Peritoneum (tissue), 1 donor: ENCODE measurements around the genes SEMA3A, ABCB4 and STEAP1.

- PRO-cap, result no peak
Observed at GRCh38 chr7:84194406-84195486, at the start of gene SEMA3A. SEMA3A (minus strand) TSS chr7:84194789.

- PRO-cap, result no peak
Observed at GRCh38 chr7:86978524-86979232, 80.8 kb downstream of the ELAPOR2 start.

- PRO-cap, result no peak
Observed at GRCh38 chr7:87058456-87059466, 693 bp downstream of the ELAPOR2 start.

GRCh38 chr7:87188788-87189538 lies 30.6 kb downstream of the TMEM243 start:
- PRO-cap, result no peak

DNA sequence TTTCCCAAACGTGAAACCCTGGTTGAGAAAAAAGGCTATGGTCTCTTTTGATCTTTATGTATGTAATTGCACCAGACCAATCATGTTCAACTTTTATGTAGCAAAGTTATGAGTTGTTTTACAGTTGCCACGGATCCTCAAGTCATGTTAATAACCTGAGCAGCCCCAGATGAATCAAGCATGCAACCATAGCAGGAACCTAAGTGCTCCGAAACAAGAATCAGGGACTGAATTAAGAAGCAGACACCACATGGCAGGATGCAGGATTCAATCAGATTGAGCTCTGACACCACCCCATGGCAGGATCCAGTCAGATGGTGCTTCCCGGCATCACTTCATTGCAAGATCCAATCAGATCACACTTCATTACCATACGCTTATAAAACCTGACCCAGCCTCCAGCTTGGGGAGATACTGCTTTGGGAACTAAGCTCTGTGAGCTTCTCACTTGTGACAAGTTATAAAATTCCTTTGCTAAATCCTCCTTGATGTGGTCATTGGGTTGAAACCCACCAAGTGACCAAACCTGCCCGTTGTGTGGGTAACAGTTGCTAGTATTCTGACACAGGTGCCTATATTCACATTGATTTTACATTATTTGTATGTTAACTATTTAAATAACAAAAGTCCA lies 55.3 kb downstream of the ABCB4 start:
- PRO-cap, result no peak

DNA sequence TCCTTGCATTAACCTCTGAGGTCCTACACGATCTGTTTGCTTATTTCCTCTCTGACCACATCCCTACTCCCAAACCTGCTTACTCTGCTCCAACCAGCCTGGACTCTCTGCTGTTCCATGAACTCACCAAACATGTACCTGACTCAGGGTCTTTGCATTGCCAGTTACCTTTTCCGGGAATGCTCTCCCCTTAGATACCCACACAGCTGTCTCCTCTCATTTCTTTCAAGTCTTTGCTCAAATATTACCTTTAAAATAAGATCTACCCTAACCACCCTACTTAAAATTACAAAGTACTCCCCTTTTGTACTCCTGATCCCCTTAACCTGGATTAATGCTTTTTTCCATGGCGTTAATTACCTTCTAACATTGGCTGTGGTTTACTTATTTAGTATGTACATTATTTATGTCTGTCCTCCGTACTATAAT lies 2.2 kb downstream of the ABCB4 start:
- PRO-cap, result no peak

DNA sequence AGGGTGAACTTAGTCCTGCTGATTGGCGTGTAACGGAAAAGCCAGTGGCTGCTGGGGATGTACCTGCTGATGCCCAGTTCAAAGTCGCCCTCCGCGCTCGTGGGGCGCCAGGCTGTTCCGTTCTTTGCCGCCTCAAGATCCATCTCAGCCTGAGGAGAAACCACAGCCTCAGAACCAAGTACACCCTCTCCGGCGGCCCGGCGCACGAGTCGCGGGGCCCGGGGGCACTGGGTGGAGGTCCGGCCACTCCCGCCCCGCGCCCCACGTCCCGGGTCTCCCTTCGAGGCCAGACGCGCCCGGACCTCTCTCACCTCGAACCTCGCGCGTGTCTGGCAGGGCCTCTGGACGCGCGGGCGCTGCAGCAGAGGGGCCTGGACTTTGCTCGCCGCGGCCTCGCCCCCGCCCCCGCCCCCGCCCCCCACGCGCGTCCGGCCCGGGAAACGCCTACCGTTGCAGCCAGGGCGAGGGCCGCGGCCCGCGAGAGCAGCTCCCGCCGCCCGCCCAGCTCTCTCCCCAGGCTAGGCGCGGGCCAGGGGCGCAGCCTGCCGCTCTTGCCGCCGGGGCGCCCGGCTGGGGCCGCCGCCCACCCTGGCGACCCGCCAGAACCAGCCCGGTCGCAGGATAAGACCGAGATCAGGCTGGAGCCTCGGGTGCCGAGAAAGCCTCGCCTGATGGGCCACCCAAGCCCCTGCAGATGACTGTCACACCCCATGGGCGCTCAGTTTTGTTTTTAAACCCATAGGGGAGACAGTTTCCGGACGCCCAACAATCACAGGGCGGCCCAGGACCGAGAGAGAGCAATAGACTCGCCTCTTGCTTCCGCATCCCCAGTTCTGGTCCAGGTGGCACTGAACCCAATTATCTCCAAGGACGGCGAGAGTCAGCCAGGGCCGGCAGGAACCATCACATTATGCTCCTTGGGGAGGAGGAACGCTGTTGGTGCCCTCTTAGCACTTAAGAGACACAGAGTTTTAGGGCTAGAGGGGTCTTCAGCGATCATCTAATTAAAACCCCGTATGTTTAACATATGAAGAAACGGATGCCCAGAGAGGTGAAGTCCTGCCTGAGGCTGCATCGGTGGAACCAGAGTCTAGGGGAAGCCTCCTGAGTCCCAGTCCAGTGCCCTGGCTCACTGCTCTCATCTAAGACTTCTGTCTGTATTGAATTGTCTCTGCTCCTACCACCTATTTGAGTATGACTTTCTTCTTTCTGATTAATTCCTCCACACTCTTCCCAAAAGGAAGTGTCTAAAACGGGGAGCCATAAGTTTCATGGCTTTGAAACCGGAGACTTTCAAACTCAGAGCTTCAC lies at the start of gene ABCB4:
Gene ABCB4 (minus strand): TSS at position 358 of the 1,311 bp plus-strand sequence.
- PRO-cap, result unidirectional peak, minus-strand start at position 331 of the sequence

DNA sequence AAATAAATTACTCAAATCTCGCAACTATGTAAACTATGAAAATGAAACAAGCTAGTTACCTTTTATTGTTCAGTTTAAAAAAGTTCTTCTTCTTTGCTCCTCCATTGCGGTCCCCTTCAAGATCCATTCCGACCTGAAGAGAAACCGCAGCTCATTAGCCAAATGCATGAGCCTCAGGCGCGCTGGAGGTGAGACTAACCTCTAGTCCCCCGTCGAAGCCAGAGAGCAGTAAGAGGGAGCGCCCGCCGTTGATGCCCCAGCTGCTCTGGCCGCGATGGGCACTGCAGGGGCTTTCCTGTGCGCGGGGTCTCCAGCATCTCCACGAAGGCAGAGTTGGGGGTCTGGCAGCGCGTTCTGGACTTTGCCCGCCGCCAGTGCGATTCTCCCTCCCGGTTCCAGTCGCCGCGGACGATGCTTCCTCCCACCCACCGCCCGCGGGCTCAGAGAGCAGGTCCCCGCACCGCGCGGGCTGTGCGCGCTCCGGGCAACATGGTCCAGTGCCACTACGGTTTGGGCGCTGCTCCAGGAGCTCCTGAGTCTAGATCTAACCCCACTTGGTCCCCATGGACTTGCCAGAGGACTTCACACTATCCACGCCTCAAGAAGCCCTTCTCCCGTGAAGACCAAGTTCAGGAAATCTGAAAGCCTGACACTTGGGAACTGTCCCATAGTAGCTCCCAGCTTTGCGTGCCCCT lies 479 bp downstream of the ABCB1 start:
- PRO-cap, result no peak

DNA sequence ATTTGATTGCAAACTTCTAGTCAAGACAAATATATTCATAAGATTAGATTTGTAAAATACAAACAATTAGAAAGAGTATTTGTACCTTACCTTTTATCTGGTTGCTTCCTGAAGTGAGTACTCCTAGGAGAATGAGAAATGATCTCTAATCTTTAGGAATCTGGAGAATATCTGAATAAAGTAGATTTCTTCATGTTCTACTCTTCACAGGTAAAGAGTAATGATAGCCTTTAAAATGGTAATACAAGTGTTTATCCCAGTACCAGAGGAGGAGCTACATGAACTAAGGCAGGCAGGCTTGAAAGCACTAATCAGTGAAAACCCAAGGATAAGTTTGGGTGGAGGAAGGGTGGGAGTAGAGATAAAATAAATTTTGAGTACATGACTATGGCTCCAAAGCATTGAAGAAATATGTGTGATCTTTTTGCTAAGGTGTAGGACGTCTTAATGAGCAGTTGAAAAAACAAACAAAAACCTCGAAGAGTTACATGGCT lies 84.9 kb downstream of the RUNDC3B start:
- PRO-cap, result no peak

DNA sequence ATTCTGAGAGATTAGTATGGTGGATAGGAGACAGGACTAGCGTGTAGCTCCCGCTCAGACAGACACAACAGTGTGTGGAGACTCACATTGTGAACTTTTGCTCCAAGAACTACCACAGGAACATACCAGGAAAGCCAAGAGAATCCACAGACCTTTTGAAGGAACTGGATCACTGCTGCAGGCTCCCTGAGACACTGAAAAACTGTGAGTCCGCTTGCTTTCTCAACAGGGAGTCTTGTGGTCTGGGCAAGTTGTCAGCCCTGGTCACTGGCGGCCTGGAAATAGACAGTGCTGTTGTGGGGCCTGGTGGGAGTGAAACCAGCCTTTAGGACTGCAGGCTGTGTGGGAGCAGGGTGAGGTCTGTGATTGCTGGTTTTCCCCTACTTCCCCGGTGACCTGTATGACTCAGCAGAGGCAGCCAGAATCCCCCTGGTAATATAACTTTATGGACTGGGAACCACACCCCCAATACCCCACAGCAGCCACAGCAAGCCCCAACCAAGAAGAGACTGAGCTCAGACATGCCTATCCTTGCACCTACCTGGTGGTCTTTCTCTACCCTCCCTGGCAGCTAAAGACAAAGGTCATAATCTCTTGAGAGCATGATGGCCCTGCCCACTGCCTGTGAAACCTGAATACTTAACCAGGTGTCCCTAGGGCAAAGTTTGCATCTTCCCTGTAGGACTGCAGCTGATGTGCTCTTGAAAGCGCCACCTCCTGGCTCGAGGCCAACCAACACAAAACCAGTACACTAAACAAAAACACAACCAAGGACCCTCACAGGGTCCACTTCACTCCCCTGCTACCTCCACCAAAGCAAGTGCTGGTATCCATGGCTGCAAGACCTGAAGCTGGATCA lies 7.4 kb upstream of the ADAM22 start:
- PRO-cap, result no peak

DNA sequence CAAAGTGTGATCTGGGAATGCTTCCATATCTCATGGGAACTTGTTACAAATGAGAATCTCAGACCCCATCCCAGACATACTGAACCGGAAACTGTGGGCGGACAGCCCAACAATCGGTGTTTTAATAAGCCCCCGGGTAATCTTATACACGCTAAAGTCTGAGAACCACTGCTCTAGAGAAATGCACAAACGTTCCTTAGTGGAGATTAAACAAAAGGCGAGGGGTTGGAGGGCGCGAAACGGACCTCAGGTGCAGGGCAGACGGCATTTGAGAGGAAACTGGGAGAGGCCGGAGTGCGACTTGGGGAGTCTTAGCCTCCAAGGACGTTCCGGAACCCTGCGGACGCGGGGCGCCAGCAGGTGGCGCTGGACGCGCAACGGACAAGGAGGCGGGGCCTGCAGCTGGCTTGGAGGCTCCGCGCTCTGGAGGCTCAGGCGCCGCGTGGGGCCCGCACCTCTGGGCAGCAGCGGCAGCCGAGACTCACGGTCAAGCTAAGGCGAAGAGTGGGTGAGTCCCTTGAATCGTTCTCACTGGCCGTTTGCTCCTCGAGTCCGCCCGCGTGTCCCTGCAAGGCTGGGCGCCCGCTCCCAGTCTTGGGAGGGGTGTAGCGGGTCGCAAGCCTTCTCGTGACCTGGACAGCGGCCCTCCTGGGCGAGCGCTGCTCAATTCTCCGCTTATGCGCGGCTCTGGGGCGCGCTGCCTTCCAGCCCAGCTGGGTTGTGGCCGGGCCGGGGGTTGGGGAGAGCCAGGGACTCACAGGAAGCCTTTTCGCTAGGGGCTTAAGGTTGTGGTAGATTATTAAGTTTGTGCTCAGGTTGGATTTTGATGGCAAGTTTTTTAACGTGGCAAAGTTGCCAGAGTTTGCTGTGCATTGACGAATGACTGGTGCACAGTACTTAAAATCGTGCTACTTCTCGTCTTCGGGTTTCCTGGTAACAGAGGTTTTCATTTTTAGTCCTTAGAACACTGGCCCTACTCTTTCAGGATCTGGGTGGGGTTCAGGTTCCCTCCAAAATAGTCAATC lies at the start of gene STEAP1:
Gene STEAP1 (plus strand): TSS at position 434 of the 1,025 bp plus-strand sequence.
- PRO-cap, result no peak

GRCh38 chr7:90209704-90210403 lies 1.7 kb upstream of the STEAP2 start:
- PRO-cap, result no peak

DNA sequence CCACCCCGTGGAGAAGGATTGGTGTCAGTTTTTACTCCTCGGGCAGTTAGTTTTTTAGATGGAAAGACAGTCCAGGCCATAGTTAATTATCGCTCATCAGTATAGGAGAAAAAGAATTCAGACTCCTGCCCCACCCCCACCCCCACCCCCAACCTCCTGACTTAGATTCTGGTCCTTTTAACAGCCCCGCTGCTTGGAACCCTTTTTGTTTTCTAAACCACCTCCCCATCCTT lies 1.1 kb downstream of the STEAP2 start:
- PRO-cap, result no peak

DNA sequence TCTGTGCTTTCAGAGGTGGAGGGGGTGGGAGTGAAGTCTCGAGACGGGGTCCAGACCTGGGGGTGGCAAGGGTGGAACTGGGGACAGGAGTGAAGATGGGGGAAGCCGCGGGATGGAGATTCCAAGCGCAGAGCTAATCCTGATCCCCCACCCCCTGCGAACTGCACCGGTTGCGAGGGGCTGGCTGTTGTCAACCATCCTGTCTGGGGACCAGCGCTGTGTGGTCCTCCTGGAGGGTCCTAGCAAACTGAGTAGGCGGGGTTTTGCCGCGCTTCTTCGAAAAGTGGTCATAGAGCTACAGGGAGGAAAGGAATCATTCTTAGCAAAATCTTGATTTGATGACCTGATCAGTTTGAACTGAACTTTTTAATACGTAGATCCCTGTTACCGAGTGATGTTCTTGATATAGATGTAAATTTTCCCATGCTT lies 598 bp downstream of the CFAP69 start:
- PRO-cap, result no peak

DNA sequence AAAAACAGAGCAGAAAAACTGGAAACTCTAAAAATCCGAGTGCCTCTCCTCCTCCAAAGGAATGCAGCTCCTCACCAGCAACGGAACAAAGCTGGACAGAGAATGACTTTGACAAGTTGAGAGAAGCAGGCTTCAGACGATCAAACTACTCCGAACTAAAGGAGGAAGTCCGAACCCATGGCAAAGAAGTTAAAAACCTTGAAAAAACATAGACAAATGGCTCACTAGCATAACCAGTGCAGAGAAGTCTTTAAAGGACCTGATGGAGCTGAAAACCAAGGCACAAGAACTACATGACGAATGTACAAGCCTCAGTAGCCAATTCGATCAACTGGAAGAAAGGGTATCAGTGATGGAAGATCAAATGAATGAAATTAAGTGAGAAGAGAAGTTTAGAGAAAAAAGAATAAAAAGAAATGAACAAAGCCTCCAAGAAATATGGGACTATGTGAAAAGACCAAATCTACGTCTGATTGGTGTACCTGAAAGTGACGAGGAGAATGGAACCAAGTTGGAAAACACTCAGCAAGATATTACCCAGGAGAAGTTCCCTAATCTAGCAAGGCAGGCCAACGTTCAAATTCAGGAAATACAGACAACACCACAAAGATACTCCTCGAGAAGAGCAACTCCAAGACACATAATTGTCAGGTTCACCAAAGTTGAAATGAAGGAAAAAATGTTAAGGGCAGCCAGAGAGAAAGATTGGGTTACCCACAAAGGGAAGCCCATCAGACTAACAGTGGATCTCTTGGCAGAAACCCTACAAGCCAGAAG lies 211.6 kb downstream of the CDK14 start:
- PRO-cap, result no peak

DNA sequence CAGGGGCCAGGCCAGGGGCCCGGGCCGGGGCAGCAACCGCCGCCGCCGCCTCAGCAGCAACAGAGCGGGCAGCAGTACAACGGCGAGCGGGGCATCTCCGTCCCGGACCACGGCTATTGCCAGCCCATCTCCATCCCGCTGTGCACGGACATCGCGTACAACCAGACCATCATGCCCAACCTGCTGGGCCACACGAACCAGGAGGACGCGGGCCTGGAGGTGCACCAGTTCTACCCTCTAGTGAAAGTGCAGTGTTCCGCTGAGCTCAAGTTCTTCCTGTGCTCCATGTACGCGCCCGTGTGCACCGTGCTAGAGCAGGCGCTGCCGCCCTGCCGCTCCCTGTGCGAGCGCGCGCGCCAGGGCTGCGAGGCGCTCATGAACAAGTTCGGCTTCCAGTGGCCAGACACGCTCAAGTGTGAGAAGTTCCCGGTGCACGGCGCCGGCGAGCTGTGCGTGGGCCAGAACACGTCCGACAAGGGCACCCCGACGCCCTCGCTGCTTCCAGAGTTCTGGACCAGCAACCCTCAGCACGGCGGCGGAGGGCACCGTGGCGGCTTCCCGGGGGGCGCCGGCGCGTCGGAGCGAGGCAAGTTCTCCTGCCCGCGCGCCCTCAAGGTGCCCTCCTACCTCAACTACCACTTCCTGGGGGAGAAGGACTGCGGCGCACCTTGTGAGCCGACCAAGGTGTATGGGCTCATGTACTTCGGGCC lies 1.0 kb downstream of the FZD1 start:
- PRO-cap, result no peak

- PRO-cap, result no peak
Observed at GRCh38 chr7:91973661-91974118, 33.0 kb downstream of the AKAP9 start.

DNA sequence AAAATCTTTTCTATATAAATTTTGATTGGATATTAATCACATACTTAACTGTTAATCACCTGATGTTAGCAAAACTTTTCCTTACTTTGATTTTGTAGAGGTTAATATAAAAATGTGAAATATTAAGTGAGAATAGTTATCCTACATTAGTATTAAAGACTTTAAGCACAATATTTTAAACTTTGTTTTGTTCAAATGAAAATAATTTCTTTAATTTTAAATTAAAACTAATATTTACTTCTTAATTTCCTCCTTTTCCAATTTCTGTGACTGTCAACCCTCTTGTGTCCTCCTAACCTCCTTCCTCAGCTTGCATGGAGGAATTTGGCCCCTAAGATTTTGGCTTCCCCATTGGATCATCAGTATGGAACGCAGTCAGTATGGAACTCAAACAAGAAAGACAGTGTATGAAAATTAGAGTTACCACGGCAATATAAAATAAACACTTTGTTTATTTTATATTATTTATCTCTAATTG lies 91.3 kb downstream of the CYP51A1 start:
- PRO-cap, result no peak

DNA sequence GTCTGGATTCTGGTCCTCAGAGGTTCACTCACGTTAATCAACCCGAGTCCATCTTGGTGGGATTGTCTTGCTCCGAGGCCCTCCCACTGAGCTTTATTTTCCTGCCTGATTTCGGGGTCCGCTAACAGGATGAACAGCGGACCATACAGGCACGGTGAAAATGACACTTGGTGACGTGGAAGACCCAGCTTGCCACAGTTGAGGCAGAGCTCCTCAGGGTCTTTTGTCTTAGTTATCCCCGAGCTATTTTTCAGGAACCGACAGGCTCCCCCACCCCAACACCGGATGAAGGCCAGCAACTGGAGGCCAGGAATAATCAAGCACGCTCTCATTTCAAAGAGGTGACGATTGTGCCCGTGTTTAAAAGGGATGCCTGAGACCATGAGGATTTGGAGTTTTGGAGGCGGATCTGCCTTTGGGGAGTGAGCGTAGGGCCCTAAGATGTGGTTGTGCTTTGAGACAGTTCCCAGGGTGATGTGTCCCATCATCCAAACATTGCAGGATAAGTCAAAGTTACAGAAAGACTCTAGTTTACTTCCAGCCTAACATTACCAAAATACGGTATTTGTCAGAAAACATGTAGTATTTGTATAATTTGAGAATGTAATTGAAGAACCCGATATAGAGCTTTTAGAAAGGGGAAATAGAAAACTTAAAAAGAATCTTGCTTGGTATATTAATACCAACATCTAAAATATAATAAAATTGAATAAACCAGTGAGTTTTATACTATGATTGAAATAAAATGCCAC lies 682 bp upstream of the LRRD1 start:
- PRO-cap, result no peak

GRCh38 chr7:92606787-92607384 lies 16.7 kb upstream of the FAM133B start:
- PRO-cap, result no peak